Peyer's patch (tissue), 4 donors: ENCODE measurements around a stretch of chr7.

- PRO-cap: no peak
- RAMPAGE, long total RNA, 4 experiments: no peak in any of the 4 experiments
These were observed 12.4 kb upstream of the ASB4 start for GRCh38 chr7:95473238-95473875.

DNA sequence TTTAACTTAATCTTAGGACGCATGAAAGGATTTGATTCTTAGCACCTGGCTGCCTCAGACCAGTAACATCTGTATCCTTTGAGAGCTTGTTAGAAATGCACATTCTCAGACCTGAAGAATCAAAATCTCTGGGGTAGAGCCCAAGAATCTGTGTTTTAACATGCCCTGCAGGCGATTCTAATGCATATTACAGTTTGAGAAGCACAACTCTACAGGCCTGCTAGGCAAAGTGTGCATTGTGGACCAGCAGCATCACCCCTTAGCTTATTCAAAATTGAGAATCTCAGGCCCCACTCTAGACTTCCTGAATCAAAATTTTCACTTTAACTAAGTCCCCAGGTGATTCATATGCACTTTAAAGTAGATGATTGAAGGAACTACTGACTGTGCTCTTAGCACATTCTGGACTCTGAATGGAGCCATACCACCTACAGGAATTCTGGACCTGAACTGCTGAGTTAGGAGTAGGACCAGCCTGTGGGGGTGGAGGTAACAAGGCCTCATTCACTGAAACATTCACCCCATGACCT is 7.5 kb downstream of the PDK4 start:
- PRO-cap: no peak
- RAMPAGE, long total RNA, 4 experiments: no peak in any of the 4 experiments

- PRO-cap: no peak
- RAMPAGE, long total RNA, 4 experiments: no peak in any of the 4 experiments
These were observed 5.1 kb downstream of the PDK4 start for GRCh38 chr7:95591048-95591825.

DNA sequence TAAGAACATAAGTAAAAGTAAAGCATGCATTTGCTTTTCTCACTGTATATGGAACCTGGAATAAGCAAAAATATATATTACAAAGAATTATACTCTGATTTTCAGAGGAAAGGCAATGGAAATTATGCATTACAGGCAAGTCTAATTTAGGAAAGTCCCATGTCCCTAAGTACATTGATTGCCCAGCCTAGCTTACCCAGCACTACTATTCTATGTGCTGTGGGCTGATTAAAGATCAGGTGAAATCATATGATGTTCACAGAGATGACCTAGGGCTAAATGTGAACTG is 2.6 kb upstream of the PDK4 start:
- PRO-cap: no peak
- RAMPAGE, long total RNA, 4 experiments: no peak in any of the 4 experiments

GRCh38 chr7:95607341-95608105 is 11.2 kb upstream of the PDK4 start:
- PRO-cap: no peak
- RAMPAGE, long total RNA, 4 experiments: no peak in any of the 4 experiments

GRCh38 chr7:96075914-96076666 is 245.8 kb downstream of the SLC25A13 start:
- PRO-cap: no peak
- RAMPAGE, long total RNA, 4 experiments: no peak in any of the 4 experiments

DNA sequence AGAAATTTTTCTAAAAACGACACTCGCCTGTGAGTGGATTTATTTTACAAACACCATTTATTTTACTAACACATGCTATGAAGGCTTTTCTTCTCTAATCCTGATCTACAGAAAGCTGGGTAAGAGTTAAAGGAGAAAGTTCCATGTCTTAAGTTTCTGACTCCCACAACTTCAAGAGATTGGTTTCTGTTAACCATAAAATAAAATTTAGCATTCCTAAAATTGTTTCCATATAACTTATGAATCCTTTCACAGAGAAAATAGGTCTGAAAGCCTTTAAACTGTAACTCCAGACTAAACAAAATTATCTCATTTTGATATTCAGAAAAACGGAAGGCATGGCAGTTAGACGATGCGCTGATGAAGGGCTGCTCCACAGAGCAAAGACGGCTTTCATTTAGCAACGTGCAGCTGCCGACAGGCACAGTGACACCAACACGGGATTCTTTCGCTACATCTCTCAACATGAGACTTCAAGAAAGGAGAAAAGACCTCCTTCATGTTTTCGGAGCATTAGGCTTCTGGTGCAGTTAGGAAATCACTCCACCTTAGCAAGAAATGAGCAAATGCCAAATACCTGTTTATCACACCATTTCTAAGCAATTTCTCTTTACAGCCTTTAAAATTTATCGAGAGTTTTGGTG is 133.2 kb downstream of the SLC25A13 start:
- PRO-cap: no peak
- RAMPAGE, long total RNA, 4 experiments: no peak in any of the 4 experiments

GRCh38 chr7:96221550-96222091 is 100.3 kb downstream of the SLC25A13 start:
- PRO-cap: no peak
- RAMPAGE, long total RNA, 4 experiments: no peak in any of the 4 experiments

DNA sequence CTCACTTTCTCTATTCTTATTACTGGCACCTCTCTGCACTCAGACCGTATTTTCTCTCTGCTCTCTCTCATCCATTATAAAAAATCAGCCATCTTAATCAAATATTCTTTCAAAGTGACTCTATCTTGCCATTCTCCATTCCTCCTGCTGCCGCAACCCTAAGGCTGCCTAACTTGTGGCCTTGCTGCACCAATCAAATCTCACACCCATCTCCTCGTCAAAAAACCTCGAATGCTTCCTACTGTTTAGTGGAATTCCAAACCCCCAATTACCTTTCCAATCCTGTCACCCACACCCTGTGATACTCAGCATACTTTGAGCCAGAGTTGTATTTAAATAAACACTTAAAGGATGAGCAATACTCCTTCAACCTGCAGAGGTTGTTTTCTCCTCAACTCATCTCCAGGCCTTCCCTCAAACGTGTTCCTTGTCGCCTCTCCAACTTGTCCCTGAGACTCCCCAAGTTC is 36.8 kb downstream of the SLC25A13 start:
- PRO-cap: no peak
- RAMPAGE, long total RNA, 4 experiments: start-site peak on the minus strand in 1 of 4 experiments, centred at position 148 of the sequence, 8 reads per replicate

- PRO-cap: unidirectional peak, plus-strand start at chr7:97018810
- RAMPAGE, long total RNA, 4 experiments: no peak in any of the 4 experiments
These were observed 6.0 kb downstream of the DLX5 start for GRCh38 chr7:97018741-97018940.

- PRO-cap: no peak
- RAMPAGE, long total RNA, 4 experiments: no peak in any of the 4 experiments
These were observed 1.5 kb downstream of the TAC1 start for GRCh38 chr7:97733285-97733906.

DNA sequence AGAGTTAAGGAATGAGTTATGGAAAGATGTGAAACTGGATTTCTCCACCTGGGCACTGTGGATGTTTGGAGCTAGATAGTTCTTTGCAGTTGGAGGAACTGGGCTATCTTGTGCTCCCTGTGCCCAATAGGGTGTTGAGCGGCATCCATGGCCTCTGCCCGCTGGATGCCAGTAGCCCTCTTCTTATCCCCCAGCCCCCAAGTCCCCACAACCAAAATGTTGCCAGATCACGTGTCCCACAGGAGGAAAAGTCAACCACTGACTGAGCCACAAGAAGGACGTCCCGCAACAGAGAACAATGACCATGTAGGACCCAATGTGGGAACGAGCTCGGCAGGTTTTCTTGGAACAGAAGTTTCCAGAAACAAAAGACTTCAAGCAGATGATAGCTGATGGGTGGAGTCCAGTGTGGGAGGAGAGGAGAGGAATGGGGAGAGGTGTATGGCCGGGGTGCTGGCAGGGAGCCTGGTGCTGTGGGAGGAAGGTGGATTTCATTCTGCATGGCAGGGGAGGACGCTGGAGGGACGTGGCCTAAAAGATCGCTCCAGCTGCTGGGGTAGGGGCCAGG is 48.6 kb upstream of the LMTK2 start:
- PRO-cap: no peak
- RAMPAGE, long total RNA, 4 experiments: no peak in any of the 4 experiments

DNA sequence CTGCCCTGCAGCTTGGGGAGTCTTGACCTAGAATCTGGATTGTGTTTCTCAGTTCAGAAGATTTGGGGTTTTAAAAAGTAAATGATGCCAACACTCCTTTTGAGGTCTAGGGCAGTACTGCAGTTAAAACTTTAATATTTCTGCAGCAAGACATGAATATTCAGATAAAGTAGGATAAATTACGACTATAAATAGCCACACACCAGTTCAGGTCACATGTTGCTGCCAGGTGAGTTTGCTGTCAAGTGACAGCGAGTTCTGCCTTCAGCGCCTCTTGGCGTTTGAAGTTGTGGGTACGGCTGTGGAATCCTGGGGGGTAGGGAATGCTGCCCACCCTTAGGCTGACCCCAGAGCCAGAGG is 5.1 kb downstream of the BRI3 start:
- PRO-cap: no peak
- RAMPAGE, long total RNA, 4 experiments: no peak in any of the 4 experiments

DNA sequence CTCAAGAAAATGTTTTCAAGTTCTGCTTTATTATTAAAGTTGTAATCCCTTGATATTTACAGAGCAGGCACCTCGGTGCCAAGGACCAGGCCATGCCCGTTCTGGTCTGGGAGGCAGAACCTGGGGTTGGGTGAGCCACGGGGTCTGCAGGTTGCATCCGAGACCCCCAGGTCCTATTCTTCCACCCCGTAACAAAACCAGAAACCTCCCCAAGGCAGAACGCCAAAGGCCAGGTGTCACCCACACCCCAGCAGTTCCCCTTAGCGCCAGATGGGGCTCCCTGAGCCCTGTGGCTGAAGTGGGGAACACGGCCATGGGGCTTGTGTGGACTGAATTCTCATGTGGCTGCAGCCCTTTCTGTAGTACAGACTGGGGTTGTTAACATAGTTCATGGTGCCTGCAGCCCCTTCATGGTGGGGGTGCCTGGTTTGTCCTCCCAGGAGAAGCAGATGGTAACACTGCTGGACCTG is 10.2 kb downstream of the BRI3 start:
- PRO-cap: no peak
- RAMPAGE, long total RNA, 4 experiments: start-site peak on the plus strand in 2 of 4 experiments, centred at positions 190 to 398 of the sequence, 8 to 12 reads per replicate

- PRO-cap: no peak
- RAMPAGE, long total RNA, 4 experiments: start-site peak on the minus strand in 1 of 4 experiments, at chr7:98315552-98315609 at its widest, 25 reads per replicate
These were observed 33.8 kb downstream of the BRI3 start for GRCh38 chr7:98315279-98315695.

- PRO-cap: no peak
- RAMPAGE, long total RNA, 4 experiments: no peak in any of the 4 experiments
These were observed 2.1 kb downstream of the BAIAP2L1 start for GRCh38 chr7:98398509-98399564.

GRCh38 chr7:98417273-98417954 is 16.5 kb upstream of the BAIAP2L1 start:
- PRO-cap: no peak
- RAMPAGE, long total RNA, 4 experiments: no peak in any of the 4 experiments

GRCh38 chr7:98419742-98420003 is 18.8 kb upstream of the BAIAP2L1 start:
- PRO-cap: no peak
- RAMPAGE, long total RNA, 4 experiments: no peak in any of the 4 experiments

- PRO-cap: no peak
- RAMPAGE, long total RNA, 4 experiments: no peak in any of the 4 experiments
These were observed 31.9 kb downstream of the TRRAP start for GRCh38 chr7:98910024-98910836.

- PRO-cap: no peak
- RAMPAGE, long total RNA, 4 experiments: no peak in any of the 4 experiments
These were observed 34.5 kb downstream of the SMURF1 start for GRCh38 chr7:99109105-99110182.